Hematopoietic multipotent progenitor cell (in vitro differentiated cells): ENCODE measurements around a stretch of chr1.

DNA sequence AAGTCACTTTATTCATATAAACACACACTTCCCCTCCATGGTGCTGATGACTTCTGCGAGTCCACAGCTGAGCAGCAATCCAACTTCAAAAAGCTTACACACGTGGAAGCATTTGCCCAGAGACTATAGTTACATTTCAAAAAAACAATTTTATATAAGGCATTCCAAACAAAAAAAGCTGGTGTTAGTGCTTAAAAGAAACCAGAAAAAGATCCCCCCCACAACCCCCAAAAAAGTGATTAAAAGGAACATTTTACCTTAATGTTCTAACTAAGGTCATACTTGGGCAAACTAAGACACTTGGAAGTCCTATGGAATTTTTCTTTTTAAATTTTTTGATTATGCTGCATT, 20.4 kb upstream of the NRAS start:
- CAGE, long polyA plus RNA: no peak

DNA sequence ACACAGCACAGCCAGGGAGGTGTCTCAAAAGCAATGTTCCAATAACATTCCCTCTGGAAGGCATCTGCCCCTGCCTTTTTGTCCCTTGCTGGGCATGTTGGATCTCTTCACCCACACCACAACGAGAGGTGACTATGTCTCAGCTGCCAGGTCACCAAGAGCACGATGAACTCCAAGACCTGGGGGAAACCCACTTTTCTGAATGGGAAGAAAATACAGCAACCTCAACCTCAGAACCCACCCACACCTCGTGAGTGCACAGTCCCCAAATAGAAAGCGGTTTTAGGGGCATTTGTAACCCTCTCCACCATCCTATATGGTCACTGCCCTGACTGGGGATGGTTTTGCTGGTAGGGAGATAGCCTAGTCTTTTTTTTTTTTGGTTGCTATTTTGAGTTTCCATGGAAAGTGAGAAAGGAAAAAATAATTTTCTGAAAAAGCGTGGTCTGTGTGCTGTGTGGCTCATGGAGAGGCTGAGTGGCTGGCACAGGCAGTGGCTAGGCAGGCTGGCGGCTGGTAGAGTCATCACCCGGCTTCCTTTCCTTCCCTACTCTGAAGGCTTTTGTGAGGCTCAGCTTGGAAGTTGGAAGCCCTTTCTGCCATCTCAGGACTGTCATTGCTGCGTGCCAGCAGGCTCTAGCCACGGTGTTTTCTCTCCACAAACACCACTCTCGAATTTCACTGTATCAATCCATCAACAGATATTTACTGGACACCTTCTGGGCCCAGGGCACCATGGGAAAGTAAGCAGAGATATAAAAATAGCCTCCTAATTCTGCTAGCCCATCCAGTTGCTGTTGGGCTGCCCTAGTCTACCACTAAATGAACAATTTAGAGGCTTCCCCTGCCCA, 15.8 kb downstream of the TSPAN2 start:
- CAGE, long polyA plus RNA: no peak

- CAGE, long polyA plus RNA: no peak
Measured at GRCh38 chr1:115098755-115099023, 9.4 kb upstream of the TSPAN2 start.

DNA sequence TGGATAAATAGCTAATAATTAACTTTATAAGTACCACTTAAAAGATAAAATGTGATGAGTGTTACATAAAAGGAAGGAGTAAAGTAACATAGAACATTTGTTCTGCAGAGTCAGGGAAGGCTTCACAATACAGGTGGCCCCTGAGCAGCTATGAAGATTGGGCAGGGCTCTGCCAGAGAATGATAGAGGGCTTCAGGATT, 108.9 kb downstream of the NGF start:
- CAGE, long polyA plus RNA: no peak

- CAGE, long polyA plus RNA: no peak
Measured at GRCh38 chr1:115666741-115667298, 25.1 kb downstream of the VANGL1 start.

GRCh38 chr1:115711154-115711836, 57.2 kb downstream of the CASQ2 start:
- CAGE, long polyA plus RNA: no peak

- CAGE, long polyA plus RNA: no peak
Measured at GRCh38 chr1:115782628-115783283, 14.2 kb upstream of the CASQ2 start.

DNA sequence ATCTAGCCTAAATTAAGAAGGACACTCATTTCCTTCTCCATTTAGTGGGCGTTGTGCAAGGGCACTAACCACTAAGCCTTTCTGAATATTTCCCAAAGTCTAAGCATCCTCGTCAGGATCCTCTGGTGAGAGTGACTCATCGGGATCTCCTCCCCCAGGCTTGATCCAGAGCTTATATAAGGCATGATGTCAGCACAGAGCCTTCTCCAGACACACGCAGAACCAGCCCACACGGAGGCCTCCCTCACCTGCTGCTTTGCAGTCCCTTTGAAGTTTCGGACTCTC, 11.7 kb downstream of the NHLH2 start:
- CAGE, long polyA plus RNA: no peak

GRCh38 chr1:115924657-115925292, 51.5 kb upstream of the SLC22A15 start:
- CAGE, long polyA plus RNA: no peak

DNA sequence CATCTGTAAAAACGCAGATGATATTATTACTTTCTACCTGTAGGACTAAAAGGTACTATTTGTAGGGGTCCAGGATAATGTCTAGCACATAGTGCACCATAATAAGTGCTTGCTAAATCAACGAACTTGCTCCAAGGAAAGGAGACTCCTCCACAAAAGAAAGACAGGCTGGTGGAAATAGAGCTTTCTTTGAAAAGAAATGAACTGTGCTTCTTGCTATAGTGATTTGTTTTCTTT, 30.7 kb upstream of the SLC22A15 start:
- CAGE, long polyA plus RNA: no peak

DNA sequence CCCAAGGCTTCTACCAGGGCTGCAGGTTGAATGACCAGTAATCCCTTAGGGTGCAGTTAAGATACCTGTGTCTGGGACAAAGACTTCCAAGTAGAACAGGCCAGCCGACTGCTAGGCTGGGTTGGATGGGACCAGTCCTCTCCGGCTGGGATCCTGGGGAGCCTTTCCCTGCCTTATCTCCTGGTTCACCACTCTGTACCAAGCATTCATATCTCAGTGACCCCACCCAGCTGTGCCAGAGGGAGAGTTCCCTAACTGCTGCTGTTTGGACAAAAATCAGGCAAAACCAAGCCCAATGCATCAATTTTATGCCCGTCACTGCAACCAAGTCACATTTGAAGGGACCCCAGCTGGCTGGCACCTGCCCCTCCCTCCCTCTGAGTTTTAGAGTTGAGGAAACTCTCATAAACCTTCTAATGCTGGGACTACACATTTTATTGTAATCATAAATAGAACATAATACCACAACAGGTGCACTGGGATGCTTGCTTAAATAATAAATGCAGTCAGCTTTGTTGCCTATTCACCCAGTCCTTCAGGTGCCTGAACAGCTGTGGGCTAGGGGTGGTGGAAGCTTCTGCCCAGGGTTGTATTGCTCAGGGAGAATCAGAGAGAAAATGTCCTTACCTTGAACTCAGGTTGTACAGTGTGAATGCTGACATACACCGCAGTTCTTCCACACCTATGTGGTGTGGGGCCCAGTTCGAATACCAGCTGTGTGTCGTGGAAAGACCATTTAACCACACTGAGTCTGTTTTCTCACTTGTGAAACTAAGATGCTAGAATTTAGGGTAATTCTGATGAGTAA, 115.9 kb upstream of the ATP1A1 start:
- CAGE, long polyA plus RNA: no peak

DNA sequence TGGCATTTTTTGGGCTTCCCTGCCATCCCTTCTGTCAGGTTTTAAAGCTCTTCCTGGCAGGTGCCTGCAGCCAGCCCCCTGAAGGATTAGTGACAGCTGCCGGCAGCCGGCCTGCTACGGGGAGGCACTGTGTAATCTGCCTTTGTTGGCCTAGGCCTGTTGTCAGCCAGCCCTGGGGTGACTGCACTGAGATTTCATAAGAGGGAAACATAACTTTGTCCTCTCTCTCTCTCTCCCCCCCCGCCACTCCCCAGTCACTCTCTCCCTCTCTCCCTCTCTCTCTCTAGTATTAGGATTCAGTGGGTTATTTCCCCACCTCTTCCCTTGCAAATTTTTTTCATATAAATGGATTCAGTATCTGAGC, 99.6 kb upstream of the ATP1A1 start:
- CAGE, long polyA plus RNA: no peak

GRCh38 chr1:116465563-116466733, 92.9 kb downstream of the ATP1A1 start:
- CAGE, long polyA plus RNA: no peak

- CAGE, long polyA plus RNA: no peak
Measured at GRCh38 chr1:116666033-116666541, 1.4 kb downstream of the IGSF3 start.

- CAGE, long polyA plus RNA: no peak
Measured at GRCh38 chr1:116757238-116757455, 2.9 kb downstream of the CD2 start.

GRCh38 chr1:116800651-116801226, 46.5 kb downstream of the CD2 start:
- CAGE, long polyA plus RNA: no peak

GRCh38 chr1:116987851-116988671, 13.5 kb upstream of the CD101 start:
- CAGE, long polyA plus RNA: no peak

DNA sequence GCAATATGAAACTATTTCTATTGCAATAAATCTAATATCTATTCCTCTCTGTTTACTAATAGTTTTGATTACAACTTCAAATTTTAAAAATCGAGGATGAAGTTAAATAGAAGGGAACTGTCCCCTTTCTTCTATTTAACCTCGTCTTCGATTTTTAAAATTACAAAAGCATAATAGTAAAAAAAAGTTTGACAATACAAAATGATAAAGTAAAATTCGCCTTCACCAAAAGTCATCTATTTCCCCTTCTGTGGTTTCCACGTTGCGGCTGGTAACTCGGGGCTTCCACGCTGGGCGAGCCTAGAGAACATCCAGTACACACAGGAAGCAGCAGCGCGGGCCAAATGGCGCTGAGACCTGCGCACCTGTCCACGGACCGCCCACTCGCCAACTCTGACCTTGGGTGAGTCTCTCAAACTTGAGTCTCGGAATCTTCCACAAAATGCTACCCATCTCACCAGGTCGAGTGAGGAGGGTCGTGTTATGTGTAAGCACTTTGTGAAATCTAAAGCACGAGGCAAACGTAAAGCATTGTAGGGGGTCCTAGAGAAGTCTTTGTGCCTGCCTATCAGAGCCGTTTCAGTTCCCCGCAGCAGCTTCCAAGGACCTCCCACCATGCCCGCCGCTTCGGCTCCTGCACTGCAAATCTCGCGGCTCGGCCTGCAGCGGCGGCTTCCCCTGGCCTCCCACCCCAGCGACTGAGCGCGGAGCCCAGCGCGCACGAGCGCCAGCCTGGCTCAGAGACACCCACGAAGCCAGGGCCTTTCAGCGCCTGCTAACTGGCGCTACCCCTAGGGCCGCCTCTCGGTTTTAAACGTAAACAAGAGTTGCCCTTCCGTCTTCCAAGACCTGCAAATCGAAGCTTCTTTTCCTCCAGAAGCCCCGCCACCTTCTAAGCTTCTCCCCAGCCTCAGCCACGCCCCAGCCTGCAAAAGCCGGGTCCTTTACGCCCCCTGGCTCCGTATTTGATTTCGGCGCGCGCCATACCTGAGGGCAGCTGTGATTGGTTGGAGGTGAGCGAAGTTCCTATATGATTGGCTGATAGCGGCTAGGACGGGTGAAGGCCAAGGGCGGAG, 641 bp upstream of the TTF2 start:
- CAGE, long polyA plus RNA: no peak

- CAGE, long polyA plus RNA: no peak
Measured at GRCh38 chr1:117061748-117062697, 1.9 kb downstream of the TTF2 start.

DNA sequence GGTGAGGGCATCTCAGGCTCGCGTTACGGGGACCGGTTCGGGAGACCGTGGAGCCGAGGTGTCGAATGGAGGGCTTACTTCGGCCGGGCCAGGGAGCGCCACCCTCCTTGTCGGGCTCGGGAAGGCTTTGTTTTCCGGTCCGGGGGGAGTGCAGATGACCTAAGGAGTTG, 721 bp upstream of the TRIM45 start:
- CAGE, long polyA plus RNA: no peak